Measurements from ENCODE around the gene DCLRE1C.

DNA sequence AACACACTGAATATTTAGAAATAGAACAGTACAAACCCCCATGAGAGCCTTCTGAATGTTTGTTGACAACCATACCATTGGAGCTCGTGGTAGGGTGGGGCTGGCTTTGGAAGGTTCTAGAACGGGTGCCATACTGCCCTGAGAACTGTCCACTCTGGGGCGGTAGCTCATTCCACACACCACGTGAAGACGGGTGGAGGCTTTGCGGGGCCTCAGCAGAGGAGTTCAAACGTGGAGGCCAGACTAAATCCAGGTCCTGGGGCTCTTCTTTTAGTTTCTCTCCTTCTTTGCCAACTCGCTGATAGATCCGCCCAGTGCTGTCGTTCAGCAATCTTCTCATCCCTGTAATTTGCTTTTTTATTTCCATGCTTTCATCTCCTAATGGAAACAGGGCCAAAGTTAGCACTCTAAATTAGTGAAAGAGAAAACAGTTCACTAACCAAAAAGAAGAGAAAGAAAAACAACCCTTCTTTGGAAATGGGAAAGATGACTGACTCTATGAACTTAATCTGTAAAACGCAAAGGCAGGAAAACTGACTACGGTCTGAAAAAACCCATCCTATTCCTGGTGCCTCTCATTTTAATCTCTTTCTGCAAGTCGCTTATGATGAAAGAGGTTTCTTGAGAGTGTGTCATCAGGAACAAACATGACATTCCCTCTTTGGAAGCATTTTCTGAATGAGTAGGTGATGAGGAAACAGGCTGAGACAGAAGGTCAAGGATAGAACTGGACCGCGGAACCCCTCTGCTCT, 28.9 kb downstream of the BEND7 start:
- PRO-cap = no peak

DNA sequence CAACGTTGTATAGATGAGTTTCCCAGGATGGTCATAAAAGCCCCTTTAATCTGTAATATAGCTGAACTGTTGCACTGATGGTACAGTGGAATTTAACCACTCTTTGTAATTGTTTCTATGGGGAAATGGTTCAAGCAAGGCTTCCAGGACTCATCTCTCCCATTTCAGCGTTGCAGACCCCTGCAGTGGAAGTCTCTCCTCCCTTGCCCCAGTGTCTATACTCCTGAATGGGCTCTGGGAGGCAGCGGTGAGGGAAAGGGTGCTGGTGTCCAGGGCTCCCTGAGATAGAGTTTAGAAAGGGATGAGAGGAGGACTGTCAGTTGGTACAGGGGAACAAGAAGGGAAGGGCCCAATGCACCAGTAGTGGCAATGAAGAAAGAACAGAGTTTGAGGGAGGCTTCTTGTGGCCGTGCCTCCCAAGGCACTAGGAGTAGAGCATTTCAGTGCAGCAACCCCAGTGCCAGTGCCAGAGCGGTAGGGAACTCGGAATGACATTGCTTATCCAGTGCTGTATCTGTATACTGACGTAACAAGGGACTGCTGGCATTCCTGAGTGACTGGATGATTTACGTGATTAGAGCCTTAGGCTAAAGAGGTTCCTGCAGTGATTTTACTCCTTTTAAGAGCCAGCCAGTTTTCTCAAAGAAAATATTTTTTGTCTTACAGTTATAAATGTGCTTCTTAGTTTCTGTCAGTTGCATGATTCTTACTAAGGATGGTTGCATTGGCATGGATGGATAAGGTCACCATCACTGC, 27.9 kb downstream of the PRPF18 start:
- PRO-cap = no peak

DNA sequence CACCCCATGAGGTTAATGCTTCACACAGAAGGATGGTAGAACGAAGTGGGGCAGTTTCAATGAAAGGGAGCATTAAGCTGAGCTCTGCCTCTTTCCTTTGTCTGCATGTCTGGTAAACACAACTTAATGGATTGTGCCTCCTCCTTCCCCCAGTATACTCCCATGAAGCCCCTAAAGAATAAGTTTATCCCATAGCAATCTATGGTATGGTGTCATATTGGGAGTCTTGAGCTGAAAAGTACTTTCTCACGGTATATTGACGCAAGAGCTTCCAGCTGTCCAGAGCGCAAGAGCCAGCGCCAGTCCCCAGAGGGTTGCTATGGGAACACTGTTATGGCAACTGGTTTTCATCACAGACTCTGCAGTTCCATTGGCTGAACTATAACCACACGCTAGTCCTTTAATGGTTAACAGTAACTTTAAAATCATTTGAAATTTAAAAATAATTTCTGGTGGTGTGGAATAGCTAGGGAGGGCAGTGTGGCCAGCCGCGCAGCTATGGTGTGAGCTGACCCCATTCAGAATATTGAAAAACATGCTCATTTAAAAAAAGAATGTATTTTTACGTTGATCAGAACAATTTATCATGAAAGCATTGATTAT, 46.9 kb downstream of the PRPF18 start:
- PRO-cap = no peak

GRCh38 chr10:13686227-13686729, 99.5 kb downstream of the PRPF18 start:
- PRO-cap = no peak

- PRO-cap = no peak
These were observed 121.7 kb downstream of the PRPF18 start for GRCh38 chr10:13708149-13709256.

DNA sequence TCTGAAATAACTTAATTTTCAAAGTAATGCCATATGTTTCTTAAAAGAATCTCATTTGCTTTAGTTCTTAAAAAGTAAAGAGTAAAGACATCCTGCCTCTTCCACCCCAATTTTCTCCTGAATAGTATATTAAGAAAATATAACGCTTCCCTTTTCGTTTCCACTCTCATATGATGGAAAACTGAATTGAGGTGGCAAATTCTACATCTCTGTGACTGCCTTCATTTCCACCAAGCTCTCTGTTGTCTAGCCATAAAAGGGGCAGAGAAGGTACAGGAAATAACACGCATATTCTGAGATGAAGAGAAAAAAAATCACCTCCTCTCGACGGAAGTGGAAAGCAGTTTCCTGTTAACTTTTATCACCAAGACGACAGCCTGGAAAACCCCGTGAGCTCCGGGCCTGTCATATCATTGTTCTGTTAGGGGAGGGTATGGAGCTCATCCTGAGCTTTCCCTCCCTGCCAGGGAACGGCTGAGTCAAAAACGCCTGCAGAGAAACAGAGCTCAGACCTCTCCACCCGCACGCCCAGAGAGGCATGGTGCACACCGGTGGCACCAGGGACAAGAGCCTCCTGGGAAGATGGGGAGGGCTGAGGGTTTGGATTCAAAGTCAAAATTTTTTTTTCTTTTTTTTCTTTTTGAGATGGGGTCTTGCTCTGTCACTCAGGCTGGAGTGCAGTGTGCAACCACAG, 200.2 kb downstream of the PRPF18 start:
- PRO-cap = no peak

DNA sequence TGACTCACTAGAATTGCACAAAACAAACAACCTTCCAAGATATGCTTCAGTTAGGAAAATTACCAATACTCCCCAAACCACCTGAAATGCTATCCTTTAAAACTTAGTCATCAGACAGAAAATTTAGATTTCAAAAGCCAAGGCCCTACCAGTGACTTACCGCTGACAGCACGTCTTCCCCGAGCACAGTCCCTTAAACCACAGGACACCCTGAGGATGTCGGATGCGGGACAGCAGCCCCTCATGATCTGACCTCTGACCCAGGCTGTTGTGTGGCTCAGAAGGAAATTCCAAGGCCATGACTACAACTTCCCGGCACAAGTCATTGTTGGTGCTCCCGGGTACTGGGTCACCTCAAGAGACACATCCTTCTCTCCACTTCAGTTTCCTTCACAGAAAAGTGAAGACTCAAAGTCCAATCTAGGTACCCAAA, 279.4 kb downstream of the PRPF18 start:
- PRO-cap = no peak

GRCh38 chr10:13877281-13877996, 290.7 kb downstream of the PRPF18 start:
- PRO-cap = no peak

GRCh38 chr10:14571732-14572721, 202.7 kb downstream of the FAM107B start:
- PRO-cap = no peak

DNA sequence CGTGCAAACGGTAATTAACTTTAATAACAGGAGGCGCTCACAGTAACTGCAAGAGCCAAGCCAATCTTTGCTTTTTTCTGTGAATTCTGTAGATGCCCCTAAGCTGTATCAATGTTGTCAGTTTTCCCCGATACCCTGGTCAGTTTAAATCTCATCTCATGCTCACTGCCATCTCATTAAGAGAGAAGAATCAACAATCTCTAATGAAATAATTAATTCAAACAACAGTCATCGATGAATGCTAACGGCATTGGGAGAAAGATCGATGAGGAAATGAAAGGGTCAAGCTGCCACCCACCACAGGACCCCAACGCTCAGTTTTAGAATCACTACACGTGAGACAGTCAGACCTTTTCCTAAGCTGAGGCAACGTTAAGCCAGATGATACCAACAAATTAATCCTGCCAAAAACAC, 183.3 kb downstream of the FAM107B start:
- PRO-cap = no peak

DNA sequence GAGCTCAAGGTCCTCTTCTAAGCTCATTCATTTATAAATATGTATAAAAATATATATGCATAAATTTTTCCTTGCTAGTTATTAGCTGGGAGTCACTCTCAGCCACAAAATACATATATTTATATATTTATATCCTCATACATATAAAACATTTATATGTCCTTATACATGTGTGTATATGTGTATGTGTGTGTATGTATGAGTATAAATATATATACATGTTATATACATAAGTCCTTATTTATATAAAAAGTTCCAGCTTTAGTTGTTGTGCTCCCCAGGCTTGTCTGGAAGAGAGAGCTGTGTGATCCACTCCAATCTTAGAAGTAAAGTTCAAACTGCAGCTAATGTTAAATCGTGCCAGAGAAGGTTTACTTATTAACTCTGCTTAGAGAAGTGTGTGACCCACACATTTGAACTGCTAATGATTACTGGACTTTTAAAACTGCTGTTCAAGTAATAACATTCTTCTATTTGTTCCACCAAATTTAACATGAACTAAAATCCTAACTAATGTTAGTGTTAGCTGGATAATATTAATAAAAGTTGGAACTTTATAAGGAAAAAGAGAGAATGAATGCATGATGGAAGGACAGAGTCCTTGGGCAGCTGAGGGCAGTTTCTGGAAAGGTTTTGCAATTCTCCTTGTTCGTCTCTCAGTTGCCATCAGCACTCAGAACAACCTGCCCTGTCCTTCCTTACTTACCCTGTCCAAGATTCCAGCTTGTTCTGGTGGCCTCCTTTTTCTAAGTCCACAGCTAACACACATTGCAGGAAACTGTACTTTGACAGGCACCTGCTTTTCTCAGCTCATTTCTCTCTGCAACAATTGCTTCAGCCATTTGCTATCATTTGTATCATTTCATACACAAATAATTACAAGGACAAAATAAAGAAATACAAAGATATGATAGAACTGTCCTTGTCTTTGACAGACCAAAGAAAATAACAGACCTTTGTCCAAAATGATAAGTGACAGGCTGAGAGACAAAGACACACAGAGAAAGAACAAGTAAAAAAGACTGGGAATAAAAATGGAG, 162.6 kb downstream of the FAM107B start:
- PRO-cap = bidirectional peak, plus-strand start at position 428 of the sequence, minus-strand start at position 328 of the sequence; unidirectional peak, minus-strand start at position 624 of the sequence

DNA sequence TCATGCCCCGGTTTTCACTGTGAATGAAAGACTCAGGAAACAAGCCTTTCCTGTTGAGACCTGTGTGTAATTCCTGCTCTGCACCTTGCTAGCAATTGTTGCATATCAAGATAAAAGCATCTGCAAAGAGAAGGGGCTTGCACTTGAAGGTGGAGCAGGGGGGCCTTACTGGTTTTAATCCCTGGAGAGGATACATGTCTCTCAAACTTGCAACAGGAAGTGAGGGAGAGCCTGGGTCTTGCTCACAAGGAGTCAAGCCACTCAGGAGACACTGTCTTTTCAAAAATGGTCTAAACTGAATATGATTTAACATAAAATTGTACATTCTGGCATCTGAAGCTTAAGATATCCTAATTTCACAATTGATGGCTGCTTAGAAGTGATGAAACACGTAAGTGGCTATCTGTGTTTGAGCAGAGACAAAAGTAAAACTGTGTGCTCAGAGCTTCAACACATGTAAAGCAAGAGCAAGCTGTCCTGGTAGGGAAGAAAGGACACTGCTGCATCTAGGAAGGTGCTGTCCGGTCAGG, 157.4 kb downstream of the FAM107B start:
- PRO-cap = no peak

DNA sequence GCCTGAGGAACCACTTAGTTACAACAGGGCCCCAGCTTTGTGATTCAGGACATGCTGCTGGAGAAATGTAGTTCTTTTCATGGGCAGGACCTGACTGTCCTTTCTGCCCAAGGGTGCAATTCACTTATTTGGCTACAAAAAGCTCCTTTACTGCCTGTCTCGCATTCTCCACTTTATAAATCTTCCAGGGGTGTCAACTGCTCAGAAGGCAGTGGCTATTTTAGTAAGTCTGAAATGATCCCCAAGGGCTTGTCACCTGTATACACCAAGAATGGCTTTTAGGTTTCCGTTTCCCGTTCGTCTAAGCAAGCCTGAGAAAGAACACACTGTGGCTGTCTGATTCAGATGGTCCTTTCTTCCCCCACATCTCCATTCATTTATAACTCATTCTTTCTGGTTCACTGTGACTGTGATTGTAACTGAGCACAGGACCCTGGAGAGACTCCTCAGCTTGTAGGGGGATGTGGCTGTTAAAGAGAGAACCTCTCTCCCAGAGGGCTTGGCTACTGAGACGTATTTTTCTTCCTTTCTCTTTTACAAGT, 129.5 kb downstream of the FAM107B start:
- PRO-cap = no peak

- PRO-cap = no peak
These were observed 38.1 kb downstream of the FAM107B start for GRCh38 chr10:14736529-14737126.

- PRO-cap = unidirectional peak, plus-strand start at chr10:14839086
These were observed 714 bp downstream of the HSPA14 start for GRCh38 chr10:14838743-14839297.

GRCh38 chr10:14953971-14954715, at the start of gene DCLRE1C:
Gene DCLRE1C, minus strand, starts transcription at chr10:14954096.
- PRO-cap = bidirectional peak, plus-strand start at chr10:14954166, minus-strand start at chr10:14954086; bidirectional peak, plus-strand start at chr10:14954443, minus-strand start at chr10:14954446

DNA sequence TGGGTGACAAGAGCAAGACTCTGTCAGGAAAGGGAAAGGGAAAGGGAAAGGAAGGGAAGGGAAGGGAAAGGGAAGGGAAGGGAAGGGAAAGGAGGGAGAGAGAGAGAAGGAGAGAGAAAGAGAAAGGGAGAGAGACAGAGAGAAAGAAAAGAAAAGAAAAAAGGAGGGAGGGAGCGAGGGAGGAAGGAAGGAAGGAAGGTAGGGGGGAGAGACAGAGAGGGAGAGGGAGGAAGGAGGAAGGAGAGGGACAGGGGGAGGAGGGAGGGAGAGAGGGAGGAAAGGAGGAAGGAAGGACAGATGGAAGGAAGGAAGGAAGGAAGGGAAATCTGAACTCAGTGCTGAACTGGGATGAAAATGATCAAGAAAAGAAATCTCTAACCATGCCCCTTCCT, 32.3 kb downstream of the NMT2 start:
- PRO-cap = no peak

GRCh38 chr10:15195932-15196545, 27.5 kb upstream of the NMT2 start:
- PRO-cap = unidirectional peak, plus-strand start at chr10:15196215

- PRO-cap = no peak
These were observed 24.5 kb downstream of the FAM171A1 start for GRCh38 chr10:15346621-15346996.

DNA sequence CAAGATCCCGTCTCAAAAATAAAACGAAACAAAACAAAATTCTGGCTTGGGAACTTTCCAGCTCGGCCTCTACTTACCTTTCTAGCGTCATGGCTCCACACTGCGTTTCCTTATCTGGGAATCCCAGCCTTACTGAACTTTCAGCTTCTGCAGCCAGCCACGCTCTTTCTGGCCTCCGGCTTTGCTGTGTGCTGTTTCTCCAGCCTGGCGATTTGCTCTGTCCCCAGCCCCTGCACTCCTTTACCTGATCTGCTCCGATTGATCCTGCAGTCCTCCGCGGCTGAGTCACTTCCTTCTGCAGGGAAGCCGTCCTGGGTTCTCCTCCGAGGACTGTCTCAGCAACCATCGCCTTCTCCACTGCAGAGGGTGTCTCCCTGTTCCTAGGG, 71.0 kb upstream of the FAM171A1 start:
- PRO-cap = no peak